AG04449 (cell line): Measurements from ENCODE around the gene FSD1L.

DNA sequence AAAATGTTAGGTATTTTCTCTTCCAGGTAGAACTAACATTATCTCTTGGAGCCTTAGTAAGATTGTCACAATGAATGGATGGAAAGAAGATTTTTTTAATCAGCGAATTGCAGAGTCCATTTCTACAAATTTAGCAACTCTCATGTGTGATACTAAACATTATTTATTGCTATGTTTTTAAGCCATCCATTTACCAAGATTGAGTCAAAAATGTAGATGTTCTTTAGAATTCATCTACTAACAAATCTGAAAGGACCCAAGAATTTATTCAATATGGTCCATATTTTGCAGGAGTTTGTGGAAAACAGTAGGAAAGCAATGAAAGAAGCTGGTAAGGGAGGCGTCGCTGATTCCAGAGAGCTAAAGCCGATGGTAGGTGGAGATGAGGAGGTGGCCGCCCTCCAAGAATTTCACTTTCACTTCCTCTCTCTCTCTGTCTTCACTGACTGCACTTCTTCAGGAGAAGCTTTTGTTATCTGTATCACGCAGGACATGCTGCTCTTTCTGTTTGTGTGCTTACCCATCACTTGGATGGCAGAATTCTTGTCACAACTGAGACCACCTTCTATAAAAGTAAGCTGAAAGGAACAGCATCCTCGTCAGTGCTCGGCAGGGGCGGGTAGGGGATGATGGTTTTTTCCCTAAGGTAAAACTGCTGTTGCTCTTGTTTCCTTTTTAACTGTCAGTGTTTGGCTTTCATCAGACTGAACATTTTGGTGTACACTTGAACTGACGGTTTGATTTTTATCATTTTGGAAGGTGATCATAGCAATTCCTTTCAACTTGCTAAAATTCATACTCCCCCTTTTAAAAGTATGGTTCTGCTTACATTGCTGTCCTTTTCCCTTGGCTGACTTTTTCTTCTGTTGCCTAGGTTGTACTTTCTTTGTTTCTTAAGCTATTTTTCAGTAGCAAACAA, 62.4 kb upstream of the FSD1L start:
- RRBS, result no CpG with 5 or more reads among the region's 10 CpGs

- RRBS, result 3% methylated on average over 28 of the region's 99 CpGs
Observed at GRCh38 chr9:105447598-105448975, at the start of gene FSD1L. Gene FSD1L, plus strand, starts transcription at chr9:105448034.

DNA sequence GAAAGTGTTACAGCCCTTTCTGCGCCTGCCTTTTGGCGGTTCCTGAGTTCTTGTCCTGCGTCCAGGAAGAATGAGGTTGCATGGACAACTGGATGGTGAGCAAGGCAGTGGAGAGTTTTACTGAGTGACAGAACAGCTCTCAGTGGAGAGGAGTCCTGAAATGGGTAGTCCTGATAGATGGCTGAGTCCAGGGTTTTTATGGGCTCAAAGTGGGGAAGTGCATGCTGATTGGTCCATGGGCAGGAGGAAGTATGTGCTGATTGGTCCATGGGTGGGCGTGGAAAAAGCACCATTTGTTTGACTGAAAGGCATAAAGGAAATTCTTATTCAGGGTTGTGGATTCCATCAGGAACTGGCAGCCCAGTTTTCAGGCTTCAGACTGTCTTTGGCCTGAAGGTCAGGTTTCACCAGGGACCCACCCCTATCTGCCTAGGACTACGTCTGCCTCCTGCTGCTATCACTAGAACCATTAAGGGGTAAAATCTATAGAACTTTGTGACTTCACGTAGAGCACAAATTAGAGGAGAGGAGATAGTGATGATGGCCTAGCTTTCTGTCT, 10.6 kb downstream of the FSD1L start:
- RRBS, result no CpG with 5 or more reads among the region's 6 CpGs

- RRBS, result no CpG with 5 or more reads among the region's 3 CpGs
Observed at GRCh38 chr9:105506146-105506617, 51.7 kb upstream of the FKTN start.

- RRBS, result no CpG with 5 or more reads among the region's 9 CpGs
Observed at GRCh38 chr9:105711723-105712233, 17.4 kb downstream of the TMEM38B start.

GRCh38 chr9:106698247-106698684, 164.7 kb upstream of the ZNF462 start:
- RRBS, result no CpG with 5 or more reads among the region's 4 CpGs

DNA sequence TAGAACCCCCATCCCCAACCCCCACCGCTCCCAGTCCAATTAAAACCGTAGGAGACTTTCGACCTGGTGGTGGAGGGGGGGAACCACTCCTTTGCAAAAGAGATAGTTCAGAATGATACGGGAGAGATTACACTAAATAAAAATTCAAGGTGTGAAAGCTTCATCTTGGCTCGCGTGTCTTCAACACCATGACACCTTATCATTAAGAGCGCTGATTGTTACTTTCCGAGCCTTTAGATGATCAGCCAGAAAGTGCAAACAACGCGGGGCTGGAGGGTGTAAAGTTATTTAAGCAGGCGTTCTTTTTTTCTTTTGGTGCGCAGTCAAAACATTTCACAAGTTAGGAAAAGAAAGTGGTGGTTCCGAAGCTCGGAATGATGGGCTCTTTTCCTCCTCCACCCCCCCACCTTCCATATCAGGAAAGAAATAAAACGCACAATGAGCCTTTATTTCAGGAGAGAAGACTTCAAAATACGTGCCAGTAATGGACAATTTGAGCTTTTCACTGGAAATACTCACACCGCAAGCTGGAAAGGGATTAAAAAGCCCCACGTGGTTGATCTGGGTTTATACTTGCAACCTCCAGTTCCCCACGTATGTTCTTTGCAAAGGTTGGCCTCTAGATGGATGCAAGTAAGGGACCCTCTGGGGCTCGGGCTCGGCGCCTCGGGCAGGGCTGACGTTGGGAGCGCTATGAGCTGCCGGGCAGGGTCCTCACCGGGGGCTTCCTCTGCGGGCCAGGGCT, 1.1 kb upstream of the ZNF462 start:
- RRBS, result no CpG with 5 or more reads among the region's 28 CpGs

DNA sequence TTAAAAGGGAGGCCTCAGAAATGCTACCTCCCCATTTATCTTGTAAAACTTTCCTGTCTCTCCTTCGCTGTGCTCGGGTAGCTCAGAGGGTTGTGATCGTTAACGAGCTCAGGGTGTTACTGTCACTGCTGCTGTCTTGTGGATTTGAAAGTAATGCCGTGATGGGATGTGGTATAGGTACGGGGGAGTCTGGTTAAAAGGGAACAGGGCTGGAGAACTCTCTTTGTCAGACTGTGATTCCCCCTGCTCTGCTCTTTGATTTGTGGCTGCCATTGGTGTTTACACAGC, 26.2 kb downstream of the ZNF462 start:
- RRBS, result no CpG with 5 or more reads among the region's 6 CpGs

GRCh38 chr9:107068512-107069027, 205.6 kb downstream of the ZNF462 start:
- RRBS, result no CpG with 5 or more reads among the region's 3 CpGs

DNA sequence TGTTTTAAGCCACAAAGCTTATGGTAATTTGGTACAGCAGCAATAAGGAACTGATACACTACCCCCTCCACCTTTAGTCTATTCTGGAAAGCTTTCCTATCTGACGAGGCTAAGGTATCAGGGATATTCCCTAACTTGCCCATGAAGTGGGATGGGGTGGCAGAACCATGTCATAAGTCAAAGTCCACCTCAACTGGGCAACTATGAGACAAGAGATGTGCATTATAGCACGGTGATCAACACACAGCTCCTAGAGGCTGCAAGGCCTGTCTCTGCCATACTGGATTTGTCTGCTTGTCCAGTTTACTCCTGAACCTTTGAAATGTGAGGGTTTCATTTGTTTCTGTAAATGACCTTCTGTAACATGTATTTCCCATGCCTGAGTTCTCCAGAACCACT, 146.7 kb upstream of the RAD23B start:
- RRBS, result no CpG with 5 or more reads among the region's 2 CpGs

DNA sequence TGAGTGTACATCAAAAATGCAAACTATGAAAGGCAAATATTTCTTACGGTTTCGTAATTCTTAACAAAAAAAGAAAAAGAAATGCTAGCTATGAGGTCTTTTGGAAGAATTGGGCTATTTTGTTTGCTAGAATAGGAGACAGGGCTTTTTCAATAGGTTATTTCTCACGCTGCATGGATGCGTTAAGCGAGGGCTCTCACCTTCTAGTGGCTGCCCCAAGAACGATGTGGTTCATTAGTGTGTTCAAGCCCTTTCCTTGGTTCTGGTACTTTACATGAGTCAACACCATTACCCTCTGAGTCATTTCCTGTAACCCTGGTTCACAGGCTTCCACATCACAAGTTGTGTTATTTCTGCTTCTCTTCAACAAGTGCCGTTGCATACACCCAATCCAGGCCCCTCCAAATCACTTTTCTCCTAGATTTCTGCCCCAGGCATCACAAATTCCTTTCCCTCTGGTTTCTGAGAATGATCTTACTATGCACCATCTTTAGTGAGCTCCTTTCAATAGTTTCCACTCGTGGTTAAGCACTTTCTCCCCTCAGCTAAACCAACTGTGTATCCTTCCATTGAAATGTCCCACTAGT, 69.6 kb upstream of the RAD23B start:
- RRBS, result no CpG with 5 or more reads among the region's 8 CpGs

- RRBS, result no CpG with 5 or more reads among the region's 4 CpGs
Observed at GRCh38 chr9:107269623-107270118, 13.4 kb upstream of the RAD23B start.

DNA sequence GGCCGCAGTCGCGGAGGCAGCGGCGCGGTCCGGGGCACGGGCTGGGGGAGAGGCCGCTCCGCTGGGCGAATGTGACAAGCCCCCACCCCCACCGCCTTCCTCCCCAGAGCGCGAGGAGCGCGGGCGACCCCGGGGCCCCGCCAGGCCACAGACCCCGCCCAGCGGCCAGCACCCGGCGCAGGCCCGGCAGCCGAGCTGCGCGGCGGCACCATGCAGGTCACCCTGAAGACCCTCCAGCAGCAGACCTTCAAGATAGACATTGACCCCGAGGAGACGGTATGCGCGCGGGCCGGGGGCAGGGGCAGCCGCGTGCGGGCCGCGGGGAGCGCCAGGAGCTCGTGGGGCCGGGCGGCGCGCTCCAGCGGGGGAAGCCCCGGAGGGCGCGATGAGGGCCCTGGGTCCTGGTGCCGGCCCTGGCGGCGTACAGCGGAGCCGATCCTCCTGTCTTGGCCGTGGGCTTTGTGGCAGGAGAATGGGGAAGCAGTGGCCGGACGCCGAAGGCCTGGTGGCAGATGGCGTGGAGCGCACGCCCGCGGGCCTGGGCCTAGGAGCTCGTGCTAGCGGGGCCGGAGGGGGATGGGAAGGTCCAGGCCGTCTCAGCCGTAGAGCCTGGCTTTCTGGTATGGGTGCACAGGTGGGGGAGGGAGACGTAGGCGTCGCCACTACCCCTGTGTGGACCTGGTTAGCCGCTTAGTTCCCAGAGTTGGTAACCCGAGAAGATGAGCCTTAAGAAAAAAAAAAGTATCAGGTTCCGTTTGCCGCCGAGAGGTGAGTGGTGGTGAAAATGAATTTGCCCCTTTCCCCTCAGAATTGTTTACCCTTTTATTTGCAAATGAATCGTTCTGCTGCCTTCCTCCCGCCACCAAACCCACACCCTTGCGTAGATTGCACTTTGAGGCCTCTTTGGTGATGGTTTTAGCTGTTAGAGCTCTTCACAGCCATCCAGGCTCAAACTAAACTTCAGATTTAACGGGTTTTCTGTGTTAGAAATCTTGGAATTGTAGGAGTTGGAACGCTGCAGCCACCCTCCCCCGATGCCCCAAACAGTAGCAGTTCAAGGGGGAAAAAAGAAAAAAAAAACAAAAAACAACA, 687 bp downstream of the RAD23B start:
- RRBS, result 1% methylated on average over 46 of the region's 82 CpGs

- RRBS, result no CpG with 5 or more reads among the region's 6 CpGs
Observed at GRCh38 chr9:107285803-107286530, 2.9 kb downstream of the RAD23B start.

DNA sequence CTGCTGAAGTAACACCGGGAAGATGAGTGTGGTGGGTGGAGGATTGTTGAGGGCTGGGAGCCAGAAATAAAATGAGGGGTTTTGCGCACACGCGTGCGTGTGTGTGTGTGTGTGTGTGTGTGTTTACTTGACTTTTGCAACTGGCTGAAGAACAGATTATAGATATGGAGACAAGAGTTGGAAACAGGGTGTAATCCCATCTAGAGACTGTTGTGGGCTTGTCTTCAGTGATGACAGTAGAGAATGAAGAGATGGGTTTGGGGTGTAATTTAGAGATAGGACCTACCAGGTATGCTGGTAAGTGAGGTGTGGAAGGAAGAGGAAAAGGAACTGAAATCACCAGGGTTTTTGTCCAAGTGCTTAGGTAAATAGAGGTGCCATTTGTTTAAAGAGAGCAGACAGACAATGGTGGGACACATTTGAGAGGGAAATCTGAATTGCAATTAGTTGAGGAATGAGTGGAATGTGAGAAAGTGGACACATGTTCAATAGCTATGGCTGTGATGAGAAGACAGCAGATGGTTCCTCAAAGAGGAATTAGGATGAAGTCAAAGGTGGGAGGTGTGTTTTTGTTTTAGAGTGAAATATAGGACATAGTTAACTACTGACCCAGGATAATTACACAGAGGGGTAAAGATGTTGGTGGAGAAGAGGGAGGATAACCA, 34.1 kb downstream of the RAD23B start:
- RRBS, result no CpG with 5 or more reads among the region's 5 CpGs

DNA sequence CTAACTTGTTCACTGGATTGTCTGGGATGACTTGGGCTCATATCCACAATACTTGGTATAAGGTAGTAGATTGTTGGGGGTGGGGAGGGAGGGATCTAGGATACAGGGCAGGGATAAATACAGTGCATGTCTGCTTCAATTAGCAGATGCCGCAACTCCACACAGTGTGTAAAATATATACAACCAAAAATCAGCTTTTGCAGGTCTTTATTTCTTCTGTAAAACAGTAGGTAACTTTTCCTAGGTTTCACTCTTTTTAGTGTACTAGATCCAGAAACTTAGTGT, 46.6 kb downstream of the RAD23B start:
- RRBS, result no CpG with 5 or more reads among the region's 1 CpG

DNA sequence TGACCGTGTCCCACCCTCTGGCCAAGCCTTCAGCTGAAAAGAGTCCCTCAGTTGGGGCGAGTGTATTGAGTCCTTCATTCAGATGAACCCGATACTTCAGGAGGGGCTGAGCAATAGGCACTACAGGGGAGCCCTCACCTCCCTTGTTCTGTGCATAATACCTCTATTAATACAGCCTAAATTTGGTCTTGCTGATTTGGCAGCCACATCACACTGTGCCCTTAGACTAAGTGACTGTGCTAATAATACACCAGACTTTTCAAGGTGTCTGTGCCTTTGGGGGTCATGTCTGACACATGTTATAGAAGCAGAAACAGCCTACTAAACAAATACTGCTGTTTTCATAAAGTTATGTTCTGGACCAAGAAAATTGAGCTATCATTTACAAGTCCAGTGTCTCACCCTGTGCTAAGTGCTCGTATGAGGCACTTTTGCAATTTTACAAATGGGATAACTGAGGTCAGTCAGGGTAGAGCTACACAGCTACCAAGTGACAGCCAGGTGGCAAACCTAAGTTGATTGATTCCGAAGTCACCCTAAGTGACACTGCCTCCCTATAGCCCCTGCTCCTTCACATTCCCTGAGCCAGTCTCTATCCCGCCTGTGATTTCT, 56.0 kb downstream of the RAD23B start:
- RRBS, result no CpG with 5 or more reads among the region's 6 CpGs

DNA sequence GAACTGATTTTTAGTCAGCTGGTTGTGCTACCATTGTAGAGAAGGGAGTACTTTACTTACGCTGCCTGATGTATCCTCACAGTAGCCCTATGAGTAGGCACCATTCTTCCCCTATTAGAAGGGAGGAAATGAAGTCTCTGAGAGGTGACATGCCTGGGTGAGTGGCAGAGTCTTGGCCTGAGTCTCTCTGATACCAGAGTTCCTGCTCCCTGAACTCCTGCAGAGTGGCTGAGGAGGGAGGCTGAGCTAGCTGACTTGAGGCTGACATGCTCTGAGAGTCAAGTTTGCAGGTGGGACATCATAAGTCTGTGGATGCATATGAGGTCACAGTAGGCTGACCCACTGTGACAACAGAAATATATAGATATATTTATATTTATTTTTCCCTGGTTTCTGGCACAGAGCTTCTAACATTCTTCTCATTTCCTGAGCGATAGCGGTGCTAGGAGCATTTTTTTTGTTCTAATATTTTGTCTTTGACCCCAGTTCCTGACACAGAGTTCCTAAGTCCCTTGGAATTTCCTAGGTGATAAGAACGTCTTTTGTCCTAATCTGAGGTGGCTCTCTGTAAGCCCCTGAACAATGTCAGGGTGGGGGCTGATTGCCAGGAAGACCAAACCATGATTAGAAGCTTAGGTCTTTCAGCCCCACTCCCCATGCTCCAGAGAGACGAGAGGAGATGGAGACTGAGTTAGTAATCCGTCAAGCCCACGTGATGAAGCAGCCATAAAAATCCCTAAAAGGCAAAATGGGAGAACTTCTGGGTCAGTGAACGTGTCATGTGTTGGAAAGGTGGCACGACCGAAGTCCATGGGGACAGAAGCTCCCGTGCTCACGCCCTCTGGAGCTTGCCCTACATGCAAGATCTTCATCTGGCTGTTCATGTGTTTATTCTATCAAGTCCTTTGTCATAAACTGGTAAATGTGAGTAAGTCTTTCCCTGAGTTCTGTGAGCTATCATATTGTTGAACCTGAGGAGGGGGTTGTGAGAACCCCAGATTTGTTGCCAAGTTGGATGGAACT, 85.4 kb downstream of the RAD23B start:
- RRBS, result no CpG with 5 or more reads among the region's 12 CpGs

GRCh38 chr9:107492083-107492982, 2.8 kb upstream of the KLF4 start:
- RRBS, result no CpG with 5 or more reads among the region's 5 CpGs

GRCh38 chr9:108040654-108041245, 551.2 kb upstream of the KLF4 start:
- RRBS, result no CpG with 5 or more reads among the region's 3 CpGs